Jurkat, Clone E6-1 (cell line): ENCODE results near the gene ANKRD44.

DNA sequence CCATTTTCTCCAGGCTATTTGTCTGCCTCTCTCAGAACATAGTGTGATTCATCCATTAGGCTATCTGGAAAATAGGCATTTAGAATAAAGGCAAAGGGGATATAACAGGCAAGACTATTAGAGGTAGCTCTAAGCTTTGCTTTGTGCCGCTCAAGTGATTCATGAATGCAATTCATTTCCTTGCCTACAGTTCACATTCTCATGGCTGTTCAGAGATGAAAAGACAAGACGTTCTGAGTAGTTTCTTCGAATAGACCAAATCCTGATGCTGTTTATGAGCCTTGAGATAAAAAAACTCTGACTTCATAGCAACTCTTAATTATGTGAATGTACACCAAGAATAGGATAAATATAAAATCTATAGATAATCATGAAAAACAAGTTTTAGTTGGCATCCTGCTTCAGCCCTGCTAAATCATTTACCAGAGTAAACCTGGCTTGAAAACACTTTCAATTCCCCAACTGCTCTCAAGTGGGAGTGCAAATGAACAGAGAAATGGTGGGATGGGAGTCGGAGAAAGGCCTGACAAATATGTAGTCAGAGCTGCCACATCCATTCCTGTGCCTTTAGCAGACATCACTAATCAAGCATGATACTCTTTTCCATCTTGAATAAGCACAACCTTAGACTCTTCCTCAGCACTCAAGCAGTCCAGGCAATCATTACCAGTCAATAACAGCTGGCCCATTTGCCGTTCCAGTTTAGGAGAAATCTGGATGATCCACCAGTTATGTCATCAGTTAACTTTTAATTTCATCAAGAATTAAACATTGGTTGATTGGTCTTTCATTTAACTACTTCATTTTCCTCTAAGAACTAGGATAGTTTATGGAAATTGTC is 101.4 kb downstream of the ANKRD44 start:
- RRBS = no CpG with 5 or more reads among the region's 5 CpGs

DNA sequence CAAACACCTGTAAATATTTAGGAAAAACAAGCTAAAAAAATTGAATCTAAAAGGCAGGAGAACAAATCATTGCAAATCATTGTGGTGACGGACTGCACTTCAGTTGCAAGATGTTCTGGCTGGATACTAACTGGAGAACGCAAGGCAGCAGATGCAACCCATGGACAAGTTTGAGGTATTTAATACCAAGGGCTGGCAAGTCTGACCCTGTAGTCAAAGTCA is 1.3 kb downstream of the ANKRD44 start:
- RRBS = no CpG with 5 or more reads among the region's 2 CpGs

GRCh38 chr2:197310546-197310952 is at the start of gene ANKRD44:
ANKRD44 (minus strand) TSS chr2:197310780.
- RRBS = 3% methylated on average over 20 of the region's 49 CpGs

GRCh38 chr2:197322742-197323262 is 12.2 kb upstream of the ANKRD44 start:
- RRBS = no CpG with 5 or more reads among the region's 8 CpGs

DNA sequence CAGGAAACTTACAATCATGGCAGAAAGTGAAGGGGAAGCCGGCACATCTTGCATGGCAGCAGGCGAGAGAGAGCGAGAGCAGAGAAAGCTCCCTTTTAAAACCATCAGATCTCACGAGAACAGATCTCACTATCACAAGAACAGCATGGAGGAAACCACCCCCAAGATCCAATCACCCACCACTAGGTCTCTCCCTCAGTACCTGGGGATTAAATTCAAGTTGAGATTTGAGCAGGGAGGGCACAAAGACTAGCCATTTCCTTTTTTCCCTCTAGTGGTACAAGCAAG is 45.5 kb upstream of the ANKRD44 start:
- RRBS = no CpG with 5 or more reads among the region's 4 CpGs

DNA sequence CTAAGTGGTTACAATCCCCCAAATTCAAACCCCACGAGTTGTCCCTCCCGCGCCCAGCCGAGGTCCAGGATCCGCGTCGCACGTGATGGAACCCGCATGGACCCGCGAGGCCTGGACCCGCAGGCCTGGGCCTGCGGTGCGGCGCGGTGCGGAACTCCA is 237 bp downstream of the HSPD1 start:
- RRBS = no CpG with 5 or more reads among the region's 17 CpGs

DNA sequence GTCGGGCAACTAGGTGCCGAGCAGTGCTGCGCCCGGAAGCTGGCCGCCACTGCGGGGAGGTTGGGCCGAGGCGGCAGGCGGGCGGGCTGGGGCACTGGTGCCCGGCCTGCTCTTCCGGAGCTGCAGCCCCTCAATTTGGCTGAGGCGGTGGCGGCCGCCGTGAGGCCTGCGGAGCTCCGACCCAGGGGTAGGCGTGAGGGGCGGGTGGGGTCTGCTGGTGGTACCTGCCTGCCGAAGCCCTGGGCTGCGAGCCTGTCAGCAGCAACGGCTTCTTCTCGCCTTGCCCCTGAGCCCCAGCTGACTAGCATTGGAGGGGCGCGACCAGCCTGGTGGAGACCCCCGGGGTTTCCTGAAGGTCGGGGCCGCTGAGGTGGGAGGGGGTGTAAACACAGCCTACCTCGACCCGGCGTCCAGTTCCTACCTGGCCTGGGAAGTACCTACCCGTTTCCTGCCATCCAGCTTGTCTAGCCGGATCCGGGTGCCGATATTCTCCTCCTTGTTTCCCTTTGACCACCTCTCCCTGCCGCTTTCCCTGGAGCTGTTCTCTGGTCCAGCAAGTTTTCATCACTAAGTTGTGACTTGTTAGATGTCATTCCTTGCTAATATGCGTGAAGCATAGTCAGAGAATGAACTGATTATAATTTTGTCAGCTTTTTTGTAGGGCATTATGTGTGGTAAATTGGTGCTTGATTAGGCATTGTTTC is 455 bp downstream of the MOB4 start:
- RRBS = 2% methylated on average over 19 of the region's 38 CpGs

DNA sequence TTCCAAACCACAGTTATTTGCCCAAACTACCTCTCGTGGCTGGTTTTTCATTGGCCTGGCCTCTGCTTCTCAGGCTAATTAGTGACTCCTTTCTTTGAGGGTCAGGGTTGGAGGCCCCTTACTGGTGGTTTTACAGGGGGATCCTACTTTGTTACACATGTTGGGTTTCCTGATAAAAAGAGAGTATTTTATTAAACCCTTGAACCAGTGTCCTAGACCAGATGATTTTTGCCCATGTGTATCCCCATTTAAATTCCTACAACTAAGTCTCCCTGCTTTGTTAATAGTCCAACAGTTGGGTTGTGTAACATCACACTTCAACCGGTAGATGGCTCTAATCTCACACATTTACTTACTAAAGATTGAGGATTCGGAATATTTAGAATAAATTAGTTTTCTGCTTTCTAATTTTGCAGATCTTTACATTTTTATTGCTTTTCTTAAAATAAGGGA is 2.3 kb downstream of the MARS2 start:
- RRBS = no CpG with 5 or more reads among the region's 3 CpGs

- RRBS = 1% methylated on average over 10 of the region's 26 CpGs
Measured at GRCh38 chr2:197804150-197804546, 245 bp upstream of the PLCL1 start.

DNA sequence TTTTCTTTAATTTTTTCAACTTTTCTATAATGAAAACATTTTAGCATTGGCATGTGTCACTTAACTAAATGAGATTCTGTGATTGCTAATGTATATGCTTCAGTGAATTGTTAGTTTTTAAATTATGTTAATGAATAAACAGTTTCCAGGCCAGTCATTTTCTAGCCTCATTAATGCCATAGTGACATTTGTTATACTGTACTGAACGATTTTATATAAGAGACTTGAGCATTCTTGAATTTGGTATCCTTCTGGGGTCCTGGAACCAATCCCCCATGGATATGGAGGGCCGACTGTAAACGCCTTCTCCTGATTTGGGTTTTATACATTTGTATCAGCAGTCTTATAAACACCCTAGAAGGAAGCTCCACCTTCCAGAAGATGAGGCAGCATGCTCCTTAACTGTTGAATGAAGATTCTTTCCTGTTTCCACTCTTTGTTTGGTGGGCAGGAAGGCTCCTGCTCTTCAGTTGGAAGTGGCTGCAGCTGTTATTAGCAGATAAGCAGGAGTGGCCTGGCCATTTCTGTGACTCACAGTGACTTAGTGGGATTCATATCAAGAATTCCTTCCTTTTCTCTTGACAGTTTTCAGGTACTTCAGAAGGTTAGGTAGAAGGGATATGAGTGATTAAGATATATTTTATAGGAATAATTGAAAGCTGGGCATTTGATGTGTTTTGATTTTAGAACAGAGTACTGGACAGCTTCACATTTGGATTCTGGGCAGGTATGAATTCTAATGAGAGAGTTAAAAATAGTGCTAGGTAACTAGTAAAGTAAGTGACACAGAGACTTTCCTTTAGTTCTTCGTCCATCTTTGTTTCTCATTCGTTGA is 124.8 kb downstream of the PLCL1 start:
- RRBS = no CpG with 5 or more reads among the region's 5 CpGs

DNA sequence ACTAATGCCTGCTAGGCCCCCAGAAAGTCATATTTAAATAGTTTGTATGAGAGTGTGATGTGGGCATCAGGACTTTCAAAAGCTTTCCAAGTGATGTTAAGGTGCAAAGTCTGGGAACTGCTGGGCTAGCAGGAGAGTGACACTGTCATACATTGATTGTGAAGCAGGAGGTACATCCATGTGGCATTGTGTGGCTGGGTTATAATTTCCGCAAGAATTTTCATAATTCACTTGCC is 508.7 kb downstream of the PLCL1 start:
- RRBS = no CpG with 5 or more reads among the region's 1 CpG

DNA sequence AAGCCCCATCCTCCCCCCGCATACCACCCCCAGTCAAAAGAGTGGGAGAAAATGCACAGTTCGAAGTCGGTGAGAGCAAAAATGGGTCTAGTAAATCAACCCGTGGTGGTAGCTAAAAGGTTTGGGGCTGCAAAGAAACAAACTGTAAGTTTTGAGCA is 2.3 kb upstream of the SATB2 start:
- RRBS = no CpG with 5 or more reads among the region's 4 CpGs

- RRBS = no CpG with 5 or more reads among the region's 1 CpG
Measured at GRCh38 chr2:200363737-200364279, 57.3 kb downstream of the SPATS2L start.

- RRBS = no CpG with 5 or more reads among the region's 3 CpGs
Measured at GRCh38 chr2:200523476-200523983, 2.5 kb upstream of the SGO2 start.

- RRBS = no CpG with 5 or more reads among the region's 19 CpGs
Measured at GRCh38 chr2:200712975-200713888, 98.5 kb upstream of the BZW1 start.

- RRBS = no CpG with 5 or more reads among the region's 8 CpGs
Measured at GRCh38 chr2:200741357-200741841, 70.3 kb upstream of the BZW1 start.

GRCh38 chr2:200828290-200829056 is 16.8 kb downstream of the BZW1 start:
- RRBS = no CpG with 5 or more reads among the region's 11 CpGs

DNA sequence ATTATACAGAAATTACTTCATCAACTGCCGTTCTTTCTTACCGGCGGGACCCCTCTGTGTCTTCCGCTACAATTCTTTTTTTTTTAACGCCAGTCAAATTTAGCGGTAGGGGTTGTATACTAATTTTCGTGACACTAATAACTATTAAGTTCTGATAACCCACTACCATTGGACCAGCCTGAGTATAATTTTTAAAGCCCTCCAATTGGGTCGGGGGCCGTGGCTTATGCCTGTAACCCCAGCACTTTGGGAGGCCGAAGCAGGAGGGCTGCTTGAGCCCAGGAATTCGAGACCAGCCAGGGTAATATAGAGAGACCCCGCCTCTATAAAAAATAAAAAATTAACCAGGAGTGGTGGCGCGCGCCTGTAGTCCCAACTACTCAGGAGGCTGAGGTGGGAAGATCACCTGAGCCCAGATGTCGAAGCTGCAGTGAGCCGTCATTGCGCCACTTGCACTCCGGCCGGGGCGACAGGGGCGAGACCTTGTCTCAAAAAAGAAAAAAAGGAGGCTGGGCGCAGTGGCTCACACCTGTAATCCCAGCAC is 1.3 kb downstream of the CLK1 start:
- RRBS = no CpG with 5 or more reads among the region's 23 CpGs

- RRBS = no CpG with 5 or more reads among the region's 3 CpGs
Measured at GRCh38 chr2:201121170-201121774, 5.3 kb downstream of the CFLAR start.